NCI-H460 (cell line): ENCODE results near the genes MAP3K13, TBCCD1 and KNG1.

DNA sequence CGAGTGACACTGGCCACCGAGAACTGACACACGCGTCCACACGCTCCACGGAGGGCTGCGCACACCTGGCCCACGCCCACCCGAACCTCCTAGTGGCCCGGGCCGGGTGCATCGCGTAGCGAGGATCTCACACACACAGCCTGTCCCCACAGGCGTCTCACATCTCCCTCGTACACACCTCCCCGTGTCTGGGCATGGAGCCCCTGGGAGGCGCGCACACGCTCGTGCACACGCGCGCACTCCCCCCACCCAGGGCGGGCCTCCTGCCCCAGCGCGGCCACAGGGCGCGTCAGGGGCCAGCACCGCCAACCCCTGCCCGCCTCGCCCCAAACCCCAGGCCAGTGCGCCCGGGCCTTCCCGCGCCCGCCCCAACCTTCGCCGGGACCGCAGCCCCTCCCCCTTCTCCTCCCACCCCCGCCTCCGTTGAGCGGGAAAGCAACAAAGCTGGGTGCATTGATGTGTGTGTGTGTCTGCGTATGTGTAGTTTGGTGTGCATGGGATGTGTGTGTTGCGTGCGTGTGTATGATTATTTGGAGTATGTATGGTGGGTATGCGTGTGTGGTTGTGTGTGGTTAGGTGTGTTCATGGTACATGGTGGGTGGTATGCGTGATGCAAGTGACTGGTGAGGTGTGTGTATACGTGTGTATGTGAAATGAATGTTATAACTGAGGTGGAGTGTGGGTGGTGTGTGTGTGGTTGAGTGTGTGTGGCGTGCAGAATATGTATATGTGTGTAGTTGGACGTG is 621 bp upstream of the C3orf70 start:
RAMPAGE:
- cytosol, long total RNA, result no peak
- long total RNA, result no peak
- nucleus, long total RNA, result no peak

DNA sequence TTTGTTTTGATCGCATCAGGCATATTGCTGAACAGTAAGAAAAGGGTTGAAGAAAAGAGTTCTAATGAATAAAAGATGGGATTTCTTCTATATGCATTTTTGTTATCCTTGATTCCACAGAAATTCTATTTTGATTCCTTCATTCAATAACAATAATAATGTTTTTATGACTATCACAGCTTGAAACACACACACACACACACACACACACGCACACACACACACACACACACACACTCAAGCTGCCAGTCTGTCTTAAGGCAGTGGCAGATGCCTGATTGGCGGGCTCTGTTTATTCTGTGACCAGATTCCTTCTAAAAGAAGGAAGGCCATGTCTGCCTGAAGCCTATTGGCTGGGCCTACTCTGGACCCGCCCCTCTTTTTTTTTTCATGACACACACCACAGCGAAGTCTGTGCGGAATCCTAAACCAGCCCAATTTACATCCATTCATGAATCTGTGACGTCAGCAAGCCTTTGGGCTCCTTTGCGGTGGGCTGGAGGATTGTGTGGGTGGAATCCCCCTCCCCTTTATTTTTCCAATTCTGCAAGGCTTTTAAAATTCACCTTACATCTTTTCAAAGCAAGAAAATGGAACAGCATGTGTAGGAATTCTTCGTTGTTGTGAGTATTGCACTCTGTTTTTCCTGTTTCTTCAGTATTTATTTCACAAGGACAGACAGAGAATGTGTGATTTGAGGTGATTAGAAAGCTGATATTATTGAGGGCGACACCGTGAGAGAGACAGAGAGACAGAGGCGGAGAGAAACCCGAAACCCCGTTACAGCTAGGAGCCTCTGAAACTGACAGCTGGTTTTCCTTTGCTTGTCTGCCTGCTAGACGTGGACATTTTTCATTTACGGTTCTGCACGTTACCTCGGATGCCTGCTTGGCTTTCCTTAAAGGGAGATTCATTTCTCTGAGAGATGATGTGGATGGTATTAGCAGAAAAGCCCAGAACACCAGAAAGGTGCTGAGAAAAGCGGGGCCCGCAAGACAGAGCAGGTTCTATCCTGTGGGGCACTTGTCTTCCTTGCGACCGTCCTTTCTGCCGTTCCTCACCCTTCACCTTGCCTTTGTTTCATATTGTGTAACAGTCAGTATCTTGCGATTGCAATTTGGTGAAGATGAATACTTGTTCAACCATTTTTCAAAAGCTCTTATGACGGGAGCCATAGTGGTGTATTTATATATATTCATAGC is at the start of gene MAP3K13:
TSS of gene MAP3K13 (plus strand) at position 391 of the 1,202 bp plus-strand sequence.
RAMPAGE:
- cytosol, long total RNA, result no peak
- long total RNA, result no peak
- nucleus, long total RNA, result no peak

GRCh38 chr3:185387893-185388697 is 25.2 kb downstream of the MAP3K13 start:
RAMPAGE:
- cytosol, long total RNA, result no peak
- long total RNA, result no peak
- nucleus, long total RNA, result no peak

RAMPAGE:
- cytosol, long total RNA, result no peak
- long total RNA, result no peak
- nucleus, long total RNA, result no peak
Observed at GRCh38 chr3:185405974-185406323, 43.0 kb downstream of the MAP3K13 start.

DNA sequence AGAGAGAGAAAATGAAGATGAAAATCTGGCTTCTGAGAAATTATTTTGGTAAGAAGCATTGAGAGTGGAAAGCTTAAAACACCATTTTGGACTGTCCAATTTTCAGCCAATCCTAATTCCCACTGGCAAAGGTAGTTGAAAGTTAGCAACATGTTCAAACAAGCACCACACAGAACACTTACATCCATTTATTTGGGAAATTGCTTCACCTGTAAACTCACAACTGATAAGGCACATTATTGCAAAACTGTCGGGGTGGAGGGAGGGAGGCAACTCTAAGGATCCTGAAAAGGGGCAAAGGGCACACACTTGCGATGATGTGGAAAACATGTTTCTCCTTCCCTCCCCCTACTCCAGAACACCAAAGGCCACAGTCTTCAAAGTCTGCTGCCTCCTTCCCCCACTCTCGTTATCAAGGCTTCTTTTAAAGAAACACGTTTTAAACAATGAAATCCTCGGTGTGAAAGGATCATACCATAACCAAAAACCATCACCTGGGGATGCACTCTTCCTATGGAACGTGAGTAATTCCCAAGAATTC is 9.3 kb downstream of the TMEM41A start:
RAMPAGE:
- cytosol, long total RNA, result no peak
- long total RNA, result no peak
- nucleus, long total RNA, result no peak

DNA sequence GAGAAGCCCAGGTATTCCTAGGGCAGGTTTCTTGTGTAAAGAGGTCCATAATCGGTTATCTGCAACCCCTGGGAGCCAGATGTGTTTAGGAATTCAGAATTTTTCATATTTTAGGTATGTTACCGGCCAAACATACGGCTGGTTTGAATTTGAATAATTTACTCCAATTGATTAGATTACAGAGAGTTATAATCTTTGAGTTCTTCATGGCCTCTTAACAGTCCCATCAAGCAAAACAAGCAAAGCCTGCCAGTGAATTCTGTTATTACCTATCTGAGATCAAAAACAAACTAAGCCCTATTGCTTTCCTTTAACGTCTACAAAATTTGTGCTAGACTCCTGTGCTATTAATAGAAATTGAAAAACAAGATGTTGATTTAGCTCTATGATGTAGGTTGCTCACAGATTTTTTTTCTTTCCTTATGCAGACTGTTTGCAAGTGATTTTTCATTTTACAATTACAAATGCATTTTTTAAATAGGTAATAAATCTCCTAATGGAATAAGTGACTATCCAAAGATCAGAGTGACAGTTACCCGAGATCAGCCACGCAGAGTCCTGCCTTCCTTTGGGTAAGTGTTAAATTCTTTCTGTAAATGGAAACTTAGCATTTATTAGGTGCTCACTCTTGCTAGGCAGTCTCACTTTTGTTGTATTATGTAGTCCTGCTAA is 14.3 kb downstream of the SENP2 start:
RAMPAGE:
- cytosol, long total RNA, result no peak
- long total RNA, result no peak
- nucleus, long total RNA, result no peak

GRCh38 chr3:185646830-185647205 is 60.7 kb downstream of the SENP2 start:
RAMPAGE:
- cytosol, long total RNA, result no peak
- long total RNA, result no peak
- nucleus, long total RNA, result no peak

DNA sequence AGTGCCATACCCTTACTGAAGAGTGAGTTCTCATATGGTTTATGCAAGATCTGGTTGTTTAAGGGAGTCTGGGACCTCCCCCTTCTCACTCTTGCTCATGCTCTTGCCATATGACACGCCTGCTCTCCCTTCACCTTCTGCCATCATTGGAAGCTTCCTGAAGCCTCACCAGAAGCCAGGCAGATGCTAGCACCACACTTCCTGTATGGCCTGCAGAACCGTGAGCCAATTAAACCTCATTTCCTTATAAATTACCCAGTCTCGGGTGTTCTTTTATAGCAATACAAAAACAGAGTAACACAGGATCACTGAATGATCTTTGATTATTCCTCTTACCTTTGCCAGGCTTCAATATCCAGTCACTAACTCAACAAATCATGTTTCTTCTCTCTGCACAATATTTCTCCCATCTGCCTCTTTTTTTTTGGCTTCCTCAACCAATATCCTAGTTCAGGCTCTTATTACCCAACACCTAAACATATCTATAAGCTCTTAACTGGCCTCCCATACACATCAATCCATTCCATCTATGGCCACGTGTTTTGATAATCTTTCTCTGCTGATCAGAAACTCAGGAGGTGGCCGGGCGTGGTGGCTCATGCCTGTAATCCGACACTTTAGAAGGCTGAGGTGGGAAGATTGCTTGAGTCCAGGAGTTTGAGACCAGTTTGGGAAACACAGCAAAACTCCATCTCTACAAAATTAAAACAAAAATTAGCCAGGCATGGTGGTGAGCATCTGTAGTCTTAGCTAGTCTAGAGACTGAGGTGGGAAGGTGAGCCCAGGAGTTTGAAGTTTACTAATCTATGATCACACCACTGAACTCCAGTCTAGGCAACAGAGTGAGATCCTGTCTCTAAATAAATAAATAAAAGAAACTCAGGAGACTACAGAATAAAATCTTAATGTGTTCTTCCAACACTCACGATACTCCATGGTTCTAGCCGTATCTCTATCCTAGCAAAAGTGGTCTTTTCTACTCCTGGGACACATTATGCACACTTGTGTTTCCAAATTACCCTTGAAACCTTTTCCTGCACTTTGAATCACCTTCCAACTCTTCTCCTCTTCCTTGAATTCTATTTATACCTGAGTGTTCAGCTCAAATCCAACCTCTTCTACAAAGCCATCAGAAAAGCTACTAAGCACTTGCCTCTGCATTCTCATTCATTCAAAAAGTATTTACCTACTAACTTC is 68.3 kb downstream of the IGF2BP2 start:
RAMPAGE:
- cytosol, long total RNA, result no peak
- long total RNA, result no peak
- nucleus, long total RNA, result no peak

DNA sequence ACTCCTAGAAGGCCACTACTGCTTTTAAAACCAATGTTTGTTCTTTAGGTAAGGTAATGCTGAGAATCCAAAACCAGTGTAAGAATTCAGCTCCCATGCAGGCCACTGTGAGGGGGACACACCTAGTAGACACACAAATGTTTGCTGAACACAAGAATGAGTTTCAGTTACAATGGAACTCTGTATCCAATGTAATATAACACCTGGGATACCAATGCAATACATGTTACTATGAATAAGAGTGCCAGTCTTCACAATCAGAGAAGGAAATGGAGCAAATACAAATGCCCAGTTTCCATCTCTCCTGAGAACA is 65.9 kb downstream of the IGF2BP2 start:
RAMPAGE:
- cytosol, long total RNA, result no peak
- long total RNA, result no peak
- nucleus, long total RNA, result no peak

DNA sequence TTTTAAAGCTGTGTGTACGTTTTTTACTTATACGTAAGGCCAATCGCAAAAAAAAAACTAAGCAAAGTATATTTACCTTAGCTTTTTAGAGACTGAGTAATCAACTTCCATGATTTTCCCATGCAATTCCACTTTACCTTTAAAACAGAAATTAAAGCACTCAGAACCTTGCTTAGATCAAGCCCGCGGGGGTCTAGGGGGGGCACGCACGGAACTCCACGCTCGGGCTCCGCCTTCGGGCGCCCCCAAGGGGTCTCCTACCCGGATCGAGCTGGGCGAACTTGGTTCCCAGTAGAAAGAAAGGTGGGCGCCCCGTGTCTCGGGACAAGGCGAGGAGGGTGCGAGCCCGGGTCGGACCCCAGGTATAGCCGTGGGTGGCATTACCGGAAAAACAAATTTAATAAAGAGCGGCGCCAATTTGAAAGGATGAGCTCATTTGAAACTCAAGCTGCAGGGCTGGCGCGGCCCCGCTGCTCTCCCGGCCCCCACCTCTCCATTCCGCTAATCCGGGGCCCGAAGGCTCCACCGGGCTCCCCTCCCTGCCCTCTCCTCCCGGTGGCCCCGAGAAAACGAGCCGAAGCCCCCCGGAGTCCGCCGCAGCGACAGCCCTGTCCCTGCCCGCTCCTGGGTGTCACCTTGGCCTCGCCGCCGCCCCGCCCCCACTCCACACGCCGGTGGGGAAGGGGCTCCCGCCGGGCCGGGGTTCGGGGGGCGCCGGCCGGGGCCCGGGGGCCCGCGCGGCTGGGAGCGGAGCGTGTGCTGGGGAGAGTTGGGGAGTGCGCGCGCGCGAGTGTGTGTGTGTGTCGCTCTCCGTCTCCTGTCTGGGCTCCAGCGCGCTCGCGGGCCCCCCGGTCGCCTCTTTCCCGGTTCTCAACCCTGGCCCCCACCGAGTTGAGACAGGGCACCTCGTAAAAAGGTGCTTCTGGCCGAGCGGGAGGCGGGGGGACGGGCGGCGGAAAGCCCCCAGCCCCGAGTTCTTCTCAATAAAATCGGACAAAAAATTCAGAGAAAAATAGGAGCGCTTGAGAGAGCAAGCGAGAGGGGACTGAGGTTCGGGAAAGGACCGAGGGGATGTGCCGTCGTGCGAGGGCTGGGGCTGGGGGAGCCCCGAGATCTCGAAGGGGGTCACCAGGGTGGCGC is 1.4 kb downstream of the IGF2BP2 start:
RAMPAGE:
- cytosol, long total RNA, result no peak
- long total RNA, result no peak
- nucleus, long total RNA, result no peak

GRCh38 chr3:185927556-185928576 is 9.9 kb downstream of the TRA2B start:
RAMPAGE:
- cytosol, long total RNA, result no peak
- long total RNA, result no peak
- nucleus, long total RNA, result no peak

DNA sequence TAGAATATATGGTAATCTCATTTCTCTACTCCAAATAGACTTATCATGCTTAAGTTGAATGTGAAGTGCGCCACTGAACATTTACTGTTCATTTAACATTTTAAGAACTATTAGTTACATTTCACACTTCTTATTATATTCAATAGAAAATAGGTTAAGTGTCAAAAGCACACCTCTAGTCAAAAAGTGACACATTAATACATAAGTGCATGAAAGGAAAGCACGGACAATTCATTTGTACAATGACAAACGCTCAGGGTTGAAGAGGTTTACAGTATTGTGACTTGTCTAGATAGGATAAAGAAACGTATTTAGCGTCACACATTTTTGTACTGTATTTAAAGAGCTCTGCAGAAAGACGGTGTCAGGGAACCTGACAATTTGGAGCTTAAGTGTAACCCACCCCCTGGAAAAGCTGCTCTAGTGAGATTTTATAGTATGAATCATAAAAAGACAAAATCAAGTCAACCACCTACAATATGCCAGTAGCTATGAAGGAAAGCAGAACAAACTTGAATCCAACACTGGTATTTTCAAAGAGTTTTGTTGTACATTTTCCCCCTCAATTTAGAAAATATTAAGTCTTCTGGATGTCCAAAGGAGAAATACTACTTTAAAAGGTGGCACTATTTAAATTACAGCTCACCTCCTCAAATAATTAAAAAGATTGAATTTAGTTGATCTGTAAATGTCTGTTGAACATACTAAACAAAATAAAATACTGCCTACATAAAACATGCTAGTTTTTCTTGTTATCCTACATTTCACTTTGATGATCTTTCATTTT is 5.6 kb downstream of the TRA2B start:
RAMPAGE:
- cytosol, long total RNA, result no peak
- long total RNA, result no peak
- nucleus, long total RNA, result no peak

GRCh38 chr3:185935812-185936747 is 1.7 kb downstream of the TRA2B start:
RAMPAGE:
- cytosol, long total RNA, result no peak
- long total RNA, result no peak
- nucleus, long total RNA, result no peak

DNA sequence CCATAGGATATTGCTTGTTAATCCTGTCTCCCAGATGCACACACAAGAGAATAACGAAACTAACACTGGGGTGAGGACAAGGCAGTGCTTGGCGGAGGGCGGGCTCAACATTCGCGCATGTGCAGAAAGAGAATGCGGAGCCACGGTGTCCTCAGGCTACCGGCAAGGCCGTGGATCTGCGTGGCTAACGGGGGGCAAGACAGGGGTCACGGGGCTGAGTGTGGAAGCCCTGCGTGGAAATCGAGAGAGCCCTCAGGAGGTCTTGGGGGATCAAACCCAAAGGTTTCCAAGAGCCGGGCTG is 48.4 kb upstream of the TRA2B start:
RAMPAGE:
- cytosol, long total RNA, result no peak
- long total RNA, result no peak
- nucleus, long total RNA, result no peak

DNA sequence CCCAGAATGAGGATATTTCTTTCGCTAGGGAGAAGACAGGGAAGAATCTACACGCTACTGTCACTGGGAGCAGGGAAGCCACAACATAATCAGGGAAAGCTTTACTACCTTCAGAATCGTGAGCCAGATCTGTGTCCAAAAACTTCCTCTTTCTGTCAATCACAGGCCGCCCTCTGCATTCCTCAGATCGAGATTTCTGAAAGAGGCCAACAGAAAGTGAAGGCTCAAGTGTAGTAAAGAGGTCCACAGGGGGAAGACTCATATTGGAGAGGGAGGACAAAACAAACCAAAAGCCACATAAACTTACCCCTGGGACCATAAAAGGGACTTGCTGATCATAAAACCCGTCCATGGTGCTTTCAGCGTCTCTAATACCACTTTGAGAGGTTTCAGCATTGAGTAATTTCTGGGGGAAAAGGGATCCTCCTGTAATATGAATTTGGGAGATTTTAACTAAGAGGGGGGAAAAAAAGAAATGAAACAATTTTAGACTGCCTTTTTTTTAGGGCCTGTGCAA is 3.3 kb downstream of the ETV5 start:
RAMPAGE:
- cytosol, long total RNA, result no peak
- long total RNA, result no peak
- nucleus, long total RNA, result no peak

GRCh38 chr3:186225807-186226006 is 116.8 kb upstream of the ETV5 start:
RAMPAGE:
- cytosol, long total RNA, result no peak
- long total RNA, result no peak
- nucleus, long total RNA, result no peak

RAMPAGE:
- cytosol, long total RNA, result start-site peak on the minus strand at chr3:186567293-186567331, 62 and 97 reads in 2 replicates
- long total RNA, result no peak
- nucleus, long total RNA, result start-site peak on the minus strand at chr3:186567293-186567331, 200 and 85 reads in 2 replicates
Observed at GRCh38 chr3:186566554-186567689, at the start of gene TBCCD1. TBCCD1 (minus strand) TSS chr3:186567339.

RAMPAGE:
- cytosol, long total RNA, result no peak
- long total RNA, result no peak
- nucleus, long total RNA, result no peak
Observed at GRCh38 chr3:186567699-186568168, 595 bp upstream of the TBCCD1 start.

GRCh38 chr3:186594960-186595346 is 17.9 kb upstream of the AHSG start:
RAMPAGE:
- cytosol, long total RNA, result no peak
- long total RNA, result no peak
- nucleus, long total RNA, result no peak

RAMPAGE:
- cytosol, long total RNA, result no peak
- long total RNA, result no peak
- nucleus, long total RNA, result no peak
Observed at GRCh38 chr3:186716837-186717618, at the start of gene KNG1. KNG1 (plus strand) TSS chr3:186717359.